Foreskin keratinocyte (primary cell): Measurements from ENCODE around the gene ENPP1.

DNA sequence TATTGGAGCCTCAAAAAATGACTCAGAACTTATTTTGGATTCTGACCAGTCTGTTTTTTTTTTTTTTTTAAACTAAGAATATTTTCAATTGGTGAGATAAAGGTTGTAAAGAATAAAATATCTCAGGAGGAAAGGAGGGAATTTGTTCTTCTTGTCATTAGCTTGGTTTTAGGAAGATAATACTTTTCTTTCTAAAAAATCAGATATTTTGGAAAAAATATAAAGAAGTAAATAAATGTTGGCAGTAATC is 30.4 kb downstream of the TMEM200A start:
- RAMPAGE, total RNA: no peak

DNA sequence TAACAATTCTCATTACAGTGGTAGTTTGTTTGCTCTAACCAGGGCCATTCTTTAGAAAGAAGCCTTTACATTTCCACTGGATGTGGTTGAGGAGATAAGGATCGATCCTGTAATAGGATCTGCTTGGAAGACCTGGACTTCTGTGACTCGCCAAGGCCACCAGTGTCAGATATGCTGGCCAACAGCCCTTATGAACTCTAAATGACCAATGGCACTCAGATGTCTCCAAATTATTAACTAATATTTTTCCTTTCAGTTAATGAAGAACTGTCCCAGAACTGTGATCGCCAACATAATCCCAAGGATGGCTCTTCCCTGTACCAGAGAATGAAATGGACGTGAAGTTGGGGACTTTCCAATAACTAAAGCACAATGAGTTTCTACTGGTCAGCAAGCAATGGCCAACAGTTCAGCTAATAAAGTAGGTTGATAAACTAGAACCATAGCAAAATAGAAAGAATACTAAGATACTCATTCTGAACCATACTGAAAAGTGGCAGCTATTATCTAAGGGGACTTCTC is 7.5 kb downstream of the SMLR1 start:
- RAMPAGE, total RNA: no peak

- RAMPAGE, total RNA: no peak
Observed at GRCh38 chr6:130882320-130882863, 55.2 kb downstream of the SMLR1 start.

- RAMPAGE, total RNA: no peak
Observed at GRCh38 chr6:130981321-130981860, 81.7 kb downstream of the EPB41L2 start.

GRCh38 chr6:131023892-131024303 is 39.1 kb downstream of the EPB41L2 start:
- RAMPAGE, total RNA: no peak

DNA sequence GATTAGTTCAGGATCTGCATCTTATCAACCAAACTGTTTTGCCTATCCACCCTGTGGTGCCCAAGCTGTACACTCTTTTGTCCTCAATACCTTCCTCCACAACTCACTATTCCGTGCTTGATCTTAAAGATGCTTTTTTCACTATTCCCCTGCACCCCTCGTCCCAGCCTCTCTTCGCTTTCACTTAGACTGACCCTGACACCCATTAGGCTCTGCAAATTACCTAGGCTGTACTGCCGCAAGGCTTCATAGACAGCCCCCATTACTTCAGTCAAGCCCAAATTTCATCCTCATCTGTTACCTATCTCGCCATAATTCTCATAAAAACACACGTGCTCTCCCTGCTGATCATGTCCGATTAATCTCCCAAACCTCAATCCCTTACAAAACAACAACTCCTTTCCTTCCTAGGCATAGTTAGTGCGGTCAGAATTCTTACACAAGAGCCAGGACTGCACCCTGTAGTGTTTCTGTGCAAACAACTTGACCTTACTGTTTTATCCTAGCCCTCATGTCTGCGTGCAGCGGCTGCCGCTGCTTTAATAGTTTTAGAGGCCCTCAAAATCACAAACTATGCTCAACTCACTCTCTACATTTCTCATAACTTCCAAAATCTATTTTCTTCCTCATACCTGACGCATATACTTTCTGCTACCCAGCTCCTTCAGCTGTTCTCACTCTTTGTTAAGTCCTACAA is 191.4 kb downstream of the AKAP7 start:
- RAMPAGE, total RNA: no peak

GRCh38 chr6:131552424-131553142 is 20.4 kb upstream of the ARG1 start:
- RAMPAGE, total RNA: no peak

DNA sequence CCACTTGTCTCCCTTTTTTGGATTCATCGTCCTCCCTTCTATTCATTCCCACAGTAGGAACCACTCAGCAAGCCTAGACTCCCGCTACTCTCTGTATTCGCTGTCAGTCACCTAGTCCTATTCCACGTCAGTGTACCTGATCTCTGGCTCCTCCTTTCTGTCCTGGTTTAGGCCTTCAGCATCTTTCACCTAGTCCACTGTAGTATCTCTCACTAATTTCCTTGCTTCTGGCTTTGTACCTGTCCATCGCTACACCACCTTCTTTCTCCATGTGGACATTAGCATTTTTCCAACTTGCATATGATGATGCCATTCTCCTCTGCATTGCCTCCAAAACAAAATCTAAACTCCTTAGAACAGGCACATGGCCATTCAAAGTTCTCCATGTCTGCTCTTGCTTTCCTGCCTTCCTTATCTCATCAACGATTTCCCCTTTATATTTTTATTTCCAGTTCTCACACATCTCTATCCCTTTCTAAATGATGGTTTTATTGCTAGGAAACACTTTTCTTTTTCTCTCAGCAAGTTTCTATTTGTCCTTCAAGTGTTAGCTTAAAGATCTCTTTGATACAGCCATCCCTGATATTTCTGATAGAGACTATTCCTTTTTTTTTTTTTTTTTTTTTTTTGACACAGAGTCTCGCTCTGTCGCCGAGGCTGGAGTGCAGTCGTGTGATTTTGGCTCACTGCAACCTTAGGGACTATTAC is 19.0 kb downstream of the MED23 start:
- RAMPAGE, total RNA: no peak

DNA sequence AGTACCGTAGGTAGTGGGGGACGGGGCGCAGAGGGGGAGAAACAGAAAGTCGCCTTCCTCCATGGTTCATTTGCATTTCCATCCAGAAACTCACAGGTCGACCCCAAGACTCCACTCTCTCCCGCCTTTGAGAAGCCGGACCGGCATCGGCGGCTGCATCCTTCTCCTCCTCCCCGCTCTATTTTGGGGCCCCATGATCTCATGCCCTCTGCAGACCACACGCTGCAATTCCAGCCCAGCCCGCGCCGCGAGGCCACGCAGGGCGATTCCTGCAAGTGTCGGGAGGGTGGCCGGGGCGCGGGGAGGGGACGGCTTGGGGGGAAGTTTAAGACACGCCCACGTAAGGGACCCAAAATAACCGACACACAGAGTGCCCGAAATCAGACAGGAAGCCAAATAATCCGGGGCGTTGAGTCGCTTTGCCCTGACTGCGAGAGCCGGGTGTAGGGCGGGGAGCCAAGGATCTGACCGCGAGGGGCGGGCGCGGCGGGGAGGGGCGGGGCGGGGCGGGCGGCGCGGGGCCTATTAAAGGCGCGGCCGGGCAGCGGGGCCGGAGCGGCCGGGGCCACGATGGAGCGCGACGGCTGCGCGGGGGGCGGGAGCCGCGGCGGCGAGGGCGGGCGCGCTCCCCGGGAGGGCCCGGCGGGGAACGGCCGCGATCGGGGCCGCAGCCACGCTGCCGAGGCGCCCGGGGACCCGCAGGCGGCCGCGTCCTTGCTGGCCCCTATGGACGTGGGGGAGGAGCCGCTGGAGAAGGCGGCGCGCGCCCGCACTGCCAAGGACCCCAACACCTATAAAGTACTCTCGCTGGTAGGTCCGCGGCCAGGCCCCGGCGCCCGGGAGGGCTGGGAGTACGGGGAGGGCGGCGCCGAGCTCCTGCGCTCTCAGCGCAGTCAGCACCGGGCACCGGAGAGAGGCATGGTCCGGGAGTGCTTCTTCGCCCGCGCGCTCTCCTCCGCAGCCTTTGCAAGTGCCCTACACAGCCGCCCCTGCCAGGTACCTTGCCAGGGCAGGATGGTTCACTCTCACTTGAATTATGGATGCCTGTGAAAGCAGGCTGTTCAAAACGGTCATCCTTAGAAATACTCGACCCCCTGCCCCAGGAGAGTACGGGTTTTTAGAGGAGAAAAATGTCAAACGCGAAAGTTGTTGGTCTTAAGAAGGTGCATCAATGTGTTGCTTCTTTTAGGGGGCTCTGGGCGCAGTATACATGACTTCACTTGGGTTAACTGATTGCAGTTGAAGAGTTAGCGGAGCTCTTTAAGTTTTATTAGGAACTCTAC is at the start of gene ENPP1:
TSS of gene ENPP1 (plus strand) at position 555 of the 1,283 bp plus-strand sequence.
- RAMPAGE, total RNA: no peak

- RAMPAGE, total RNA: no peak
Observed at GRCh38 chr6:131844144-131844843, 36.5 kb downstream of the ENPP1 start.

GRCh38 chr6:131947460-131948070 is 3.6 kb downstream of the CCN2 start:
- RAMPAGE, total RNA: no peak

- RAMPAGE, total RNA: no peak
Observed at GRCh38 chr6:132333469-132334026, 67.7 kb downstream of the MOXD1 start.

DNA sequence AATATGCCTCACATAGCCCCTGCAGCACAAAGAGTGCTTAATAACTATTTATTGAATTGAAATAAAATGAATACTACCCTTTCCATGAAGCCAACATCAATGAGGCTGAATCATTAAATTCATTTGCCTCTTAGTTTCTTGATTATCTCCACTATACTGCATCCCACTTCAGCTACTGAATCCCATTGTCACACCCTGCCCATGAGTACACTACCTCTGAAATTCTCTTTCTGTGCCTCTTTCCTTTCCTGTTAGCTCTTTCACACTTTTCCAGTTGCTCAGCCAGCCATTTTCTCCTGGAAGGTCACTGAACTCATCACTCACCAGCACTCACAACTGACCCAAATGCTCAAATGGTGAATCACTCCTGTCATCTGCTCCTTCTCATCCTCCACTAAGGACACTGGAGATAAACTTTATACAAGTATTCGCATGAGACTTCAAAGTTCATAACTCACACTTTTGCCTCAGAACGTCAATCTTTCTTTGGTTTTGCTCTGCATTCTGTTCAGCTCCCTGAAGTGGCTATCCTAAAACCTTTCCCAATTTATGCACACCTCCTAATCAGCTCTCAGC is 67.1 kb downstream of the MOXD1 start:
- RAMPAGE, total RNA: no peak

DNA sequence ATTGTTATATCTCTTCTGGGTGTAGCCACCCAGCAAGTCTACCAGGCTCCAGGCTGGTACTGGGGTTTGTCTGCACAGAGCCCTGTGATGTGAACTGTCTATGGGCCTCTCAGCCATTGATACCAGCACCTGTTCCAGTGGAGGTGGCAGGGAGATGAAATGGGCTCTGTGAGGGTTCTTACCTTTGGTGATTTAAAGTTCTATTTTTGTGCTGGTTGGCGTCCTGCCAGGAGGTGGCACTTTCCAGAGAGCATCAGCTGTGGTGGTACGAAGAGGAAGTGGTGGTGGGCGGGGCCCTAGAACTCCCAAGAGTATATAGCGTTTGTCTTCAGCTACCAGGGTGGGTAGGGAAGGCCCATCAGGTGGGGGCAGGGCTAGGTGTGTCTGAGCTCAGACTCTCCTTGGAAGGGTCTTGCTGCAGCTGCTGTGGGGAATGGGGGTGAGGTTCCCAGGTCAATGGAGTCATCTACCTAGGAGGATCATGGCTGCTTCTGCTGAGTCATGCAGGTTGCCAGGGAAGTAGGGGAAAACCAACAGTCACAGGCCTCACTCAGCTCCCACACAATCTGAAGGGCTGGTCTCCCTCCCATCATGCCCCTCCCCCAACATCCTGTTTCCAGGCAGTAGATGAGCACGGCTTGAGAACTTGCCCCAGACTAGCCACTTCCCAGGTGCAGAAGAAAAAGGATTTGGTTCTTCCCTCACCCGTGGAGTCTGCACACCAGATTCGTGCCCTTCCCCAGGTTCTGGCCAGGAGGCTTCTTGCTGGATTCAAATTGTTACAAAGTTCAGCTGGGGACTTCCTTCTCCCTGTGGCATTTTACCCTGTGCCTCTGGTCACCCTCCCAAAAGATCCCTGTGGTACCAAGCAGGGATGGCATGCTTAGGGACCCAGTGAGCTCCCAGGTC is 46.6 kb downstream of the MOXD1 start:
- RAMPAGE, total RNA: no peak

DNA sequence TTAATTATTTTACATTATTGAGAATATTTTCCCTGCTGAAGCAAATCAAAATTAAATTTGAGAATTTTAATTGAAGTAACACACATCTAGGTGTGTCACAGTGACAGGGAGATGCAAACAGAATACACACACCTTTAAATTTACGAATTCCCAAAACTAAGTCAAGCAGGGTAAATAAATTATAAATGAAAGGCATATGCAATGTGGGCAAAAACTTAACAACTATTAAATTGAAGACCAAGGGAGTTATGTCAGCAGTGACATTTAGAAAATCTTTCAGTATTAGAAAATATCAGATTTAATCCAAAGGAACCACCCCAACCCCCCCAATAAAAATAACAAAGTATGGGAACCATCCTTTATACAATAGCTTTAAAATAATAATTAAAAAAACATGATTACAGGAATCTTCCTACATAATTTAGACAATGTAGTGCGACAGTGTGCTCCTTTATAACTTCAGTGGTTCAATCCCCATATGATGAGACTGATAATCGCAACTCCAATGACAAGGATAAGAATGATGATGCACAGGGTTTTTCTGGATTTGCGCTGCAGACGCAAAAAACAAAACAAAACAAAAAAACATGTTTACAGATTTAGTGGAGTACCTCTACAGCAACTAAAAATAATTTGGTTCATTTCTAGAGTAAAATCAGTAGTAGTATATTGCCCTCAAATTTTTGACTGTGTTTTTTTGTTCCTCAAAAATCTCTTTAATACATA is 52.5 kb downstream of the STX7 start:
- RAMPAGE, total RNA: no peak

- RAMPAGE, total RNA: no peak
Observed at GRCh38 chr6:132624715-132625047, 606 bp upstream of the TAAR2 start.

- RAMPAGE, total RNA: no peak
Observed at GRCh38 chr6:132734279-132735265, 20.7 kb upstream of the VNN1 start.

DNA sequence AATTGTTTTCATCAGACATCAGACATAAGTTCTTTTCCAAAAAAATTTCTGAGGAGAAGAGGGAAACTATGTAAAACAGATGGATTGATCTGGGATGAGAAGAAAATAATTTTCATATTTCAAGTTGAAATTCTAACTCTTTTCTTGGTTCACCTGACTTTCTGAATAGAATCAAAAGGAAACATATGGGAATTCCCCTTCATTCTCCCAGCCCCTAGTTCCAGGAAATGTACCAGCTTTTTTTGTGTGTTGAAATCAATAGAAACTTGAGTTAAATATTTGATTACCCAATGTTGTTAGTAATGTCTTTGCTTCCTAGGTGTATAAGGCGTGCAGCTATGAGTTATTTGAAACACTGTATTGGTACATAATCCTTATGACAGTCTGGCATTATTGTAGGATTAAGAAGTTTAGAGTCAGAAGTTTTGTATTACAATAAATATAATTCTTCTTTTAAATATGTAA is 21.5 kb downstream of the VNN2 start:
- RAMPAGE, total RNA: no peak

- RAMPAGE, total RNA: no peak
Observed at GRCh38 chr6:132742543-132742880, 15.2 kb downstream of the VNN2 start.

DNA sequence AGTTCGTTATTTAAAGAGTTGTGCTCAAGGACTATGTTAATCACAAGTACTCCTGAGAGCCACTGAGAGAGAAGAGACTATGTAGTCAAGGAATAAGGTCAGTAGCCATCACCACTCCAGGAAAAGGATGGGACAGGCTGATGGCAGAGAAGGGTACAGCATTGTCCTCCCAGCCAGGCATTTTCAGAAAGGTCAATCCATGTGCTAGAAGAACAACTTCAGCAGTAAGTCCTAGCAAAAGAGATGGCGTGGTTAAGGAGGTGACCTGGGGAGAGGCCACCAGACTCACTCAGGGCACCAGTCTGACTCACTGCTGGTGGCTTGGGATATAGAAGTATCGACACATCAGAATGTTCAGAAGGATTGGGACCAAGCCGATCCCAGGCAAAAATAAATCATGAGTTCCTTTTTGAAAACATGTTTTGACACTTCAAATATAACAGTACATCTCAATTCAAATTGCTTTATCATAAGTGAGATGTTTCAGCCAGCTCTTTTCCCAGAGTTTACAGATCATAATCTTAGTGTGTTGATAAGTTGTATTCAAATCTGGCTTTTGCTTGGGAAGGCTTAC is 6.5 kb downstream of the RPS12 start:
- RAMPAGE, total RNA: no peak